ENCODE data around the gene TUBE1.

GRCh38 chr6:111473193-111474334, 9.5 kb downstream of the REV3L start:
- PRO-cap = no peak

- PRO-cap = no peak
These were observed 17.0 kb upstream of the REV3L start for GRCh38 chr6:111499767-111500581.

DNA sequence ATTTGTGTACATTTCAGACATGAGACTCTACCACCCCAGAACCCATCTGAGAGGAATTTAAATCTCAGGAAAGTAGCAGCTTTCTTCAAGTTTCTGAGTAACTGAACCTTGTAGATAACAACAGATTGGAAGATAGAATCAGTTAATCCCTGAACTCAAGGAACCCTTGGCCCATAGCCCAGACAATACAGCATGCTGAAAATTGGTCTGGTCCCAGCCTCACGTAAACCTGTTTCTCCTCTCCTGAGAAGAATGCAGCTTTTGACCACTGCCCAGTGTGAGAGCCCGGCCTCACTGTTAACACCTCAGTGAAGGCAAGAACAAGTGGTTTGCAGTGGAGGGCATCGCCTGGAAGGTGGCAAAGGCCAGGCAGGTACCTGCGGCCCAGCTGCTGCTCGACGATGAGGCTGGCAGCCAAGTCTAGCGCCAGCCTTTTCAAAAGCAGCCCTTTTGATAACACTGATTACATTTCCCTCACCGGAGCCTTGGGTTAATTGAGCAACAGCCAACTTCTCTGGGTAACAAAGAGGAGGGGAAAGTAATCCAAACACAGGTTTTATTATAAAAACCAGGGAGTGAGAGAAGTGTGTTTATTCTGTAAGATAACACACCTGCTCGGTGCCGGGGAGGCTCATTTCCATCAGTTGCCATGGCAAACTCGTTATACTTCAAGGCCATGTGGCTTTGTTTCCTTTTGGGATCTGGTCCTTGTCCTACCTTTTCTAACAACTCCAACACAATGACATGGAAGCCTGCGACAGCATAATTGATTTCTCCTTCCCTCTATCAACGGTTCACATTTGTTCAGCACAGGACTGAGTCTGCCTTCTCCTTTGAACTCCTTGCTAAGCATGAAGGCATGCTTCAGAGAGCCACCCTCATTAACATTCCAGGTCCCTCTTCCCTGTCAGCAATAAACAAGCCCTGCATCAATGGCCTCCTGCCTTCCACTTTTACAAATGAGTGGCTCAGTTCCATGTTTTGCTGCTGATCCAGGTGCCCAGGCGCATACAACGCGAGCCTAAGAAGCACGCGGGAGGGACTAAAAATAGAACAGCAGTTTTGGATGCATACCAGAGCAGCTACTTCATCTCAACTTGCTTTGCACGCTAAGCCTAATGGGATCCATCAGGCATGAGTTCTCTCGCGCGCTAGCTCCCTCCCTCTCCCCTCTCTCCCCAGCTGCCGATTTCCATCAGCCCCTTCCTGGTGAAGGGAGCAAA, 53.8 kb downstream of the TRAF3IP2 start:
- PRO-cap = no peak

DNA sequence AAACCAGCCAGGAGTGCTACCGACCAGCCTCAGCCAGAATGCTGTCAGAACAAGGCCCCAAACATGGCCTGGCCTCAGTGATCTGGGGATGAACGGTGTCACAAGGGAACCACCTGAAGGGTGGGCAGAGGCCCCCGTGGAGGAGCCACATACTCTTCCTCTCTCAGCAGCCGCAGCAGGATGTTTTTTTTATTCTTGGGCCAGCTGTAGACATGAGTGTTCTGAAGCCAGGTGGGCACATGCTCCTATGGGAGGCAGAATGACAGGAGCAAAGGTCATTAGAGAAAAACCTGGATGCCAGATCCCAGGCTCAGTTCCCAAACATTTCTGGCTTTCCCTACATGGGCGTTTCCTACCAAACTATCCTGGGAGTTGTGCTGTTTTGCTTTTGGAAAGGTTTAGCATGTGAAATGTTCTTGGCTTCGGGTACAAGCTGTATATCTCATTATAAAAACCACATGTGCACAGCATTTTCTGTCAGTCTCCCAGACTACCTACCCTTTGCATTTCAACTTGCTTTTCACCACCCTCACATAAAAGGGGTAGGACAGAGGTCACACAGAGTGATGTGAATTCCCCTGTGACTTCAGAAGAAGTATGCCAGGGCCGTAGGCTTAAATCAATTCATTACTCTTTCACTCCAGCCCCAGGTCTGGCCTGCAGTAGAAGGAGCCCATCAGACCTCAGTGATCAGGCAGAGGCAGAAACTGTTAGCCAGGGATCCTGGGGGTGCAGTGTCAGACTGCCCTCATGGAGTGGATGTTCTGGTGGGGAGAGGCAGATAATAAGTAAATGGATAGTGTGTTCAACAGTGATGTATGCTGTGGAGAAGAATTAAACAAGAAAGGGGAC, 46.1 kb downstream of the TRAF3IP2 start:
- PRO-cap = no peak

DNA sequence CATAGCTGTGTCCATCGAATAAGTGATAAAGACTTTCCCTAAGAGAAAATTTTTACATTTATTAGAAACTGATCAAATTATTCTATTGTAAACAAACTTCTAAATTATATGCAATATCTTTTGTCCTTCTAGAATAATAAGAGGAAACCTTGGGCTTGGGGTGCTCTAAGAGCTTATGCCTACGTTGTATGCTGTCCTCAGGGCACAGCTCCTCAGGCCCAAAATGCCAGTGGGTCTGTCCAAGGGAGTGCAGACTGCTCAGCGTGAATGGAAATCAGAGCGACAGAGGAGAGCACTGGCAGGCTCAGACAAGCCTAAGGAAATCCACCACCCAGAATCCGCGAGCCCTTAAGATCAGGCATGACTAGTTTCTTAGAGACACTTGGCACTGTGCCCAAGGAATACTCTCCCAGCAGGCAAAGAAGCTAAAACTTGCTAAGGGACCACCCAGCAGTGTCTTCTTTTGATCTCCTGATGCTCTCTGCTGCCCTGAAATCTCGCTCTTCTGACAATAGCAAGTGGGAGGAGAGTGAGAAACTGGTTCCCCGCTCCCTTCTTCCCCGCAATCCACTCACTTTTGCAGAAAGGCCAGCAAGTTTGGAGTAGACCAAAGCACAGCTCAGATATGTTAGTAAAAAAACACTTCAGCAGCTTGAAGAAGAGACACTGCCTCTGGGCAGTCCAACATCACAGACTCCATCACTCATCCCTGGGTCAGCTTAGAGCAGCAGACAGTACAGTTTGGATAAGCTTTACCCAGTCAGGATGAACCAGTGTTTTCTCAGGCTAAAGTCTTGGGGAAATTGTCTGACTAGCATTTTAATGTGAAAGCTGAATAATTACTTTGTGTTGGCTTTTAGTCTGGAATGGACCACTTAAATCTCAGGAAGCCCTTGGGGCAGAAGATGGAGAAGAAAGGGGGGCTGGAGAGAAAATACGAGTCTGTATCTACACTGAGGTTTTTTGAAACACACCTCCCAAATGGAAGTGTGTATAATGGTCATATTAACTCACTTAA, 32.4 kb downstream of the TRAF3IP2 start:
- PRO-cap = no peak

- PRO-cap = no peak
These were observed 6.2 kb downstream of the TRAF3IP2 start for GRCh38 chr6:111599223-111600062.

GRCh38 chr6:111620057-111620585, 14.4 kb upstream of the TRAF3IP2 start:
- PRO-cap = no peak

DNA sequence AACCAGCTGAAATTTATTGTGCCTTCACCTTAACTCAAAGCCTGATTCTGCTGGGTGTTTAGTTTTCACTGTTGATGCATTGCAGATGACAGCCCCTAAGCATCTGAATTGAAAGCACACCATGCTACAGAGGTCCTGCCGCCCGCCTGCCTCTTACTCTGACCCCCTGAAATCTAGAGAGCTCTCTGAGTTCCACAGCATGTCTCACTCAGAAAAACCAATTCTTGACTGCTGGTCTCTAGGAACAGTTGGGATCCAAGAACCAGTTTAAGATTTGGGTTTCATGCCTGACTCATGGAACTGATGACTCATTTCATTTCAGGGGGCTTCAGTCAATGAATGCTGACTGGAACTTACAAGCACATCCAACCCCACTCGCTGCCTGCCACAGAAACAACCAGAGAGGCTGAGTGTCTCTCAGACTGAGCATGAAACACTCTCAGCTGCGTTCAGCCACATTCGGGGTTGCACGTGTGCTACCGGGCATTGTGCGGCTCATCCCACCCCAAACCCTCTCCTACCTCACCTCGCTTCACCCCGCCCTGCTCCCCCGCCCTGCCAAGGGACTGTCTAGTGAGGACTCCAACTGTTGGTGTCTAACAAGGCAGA, 19.9 kb upstream of the TRAF3IP2 start:
- PRO-cap = no peak

DNA sequence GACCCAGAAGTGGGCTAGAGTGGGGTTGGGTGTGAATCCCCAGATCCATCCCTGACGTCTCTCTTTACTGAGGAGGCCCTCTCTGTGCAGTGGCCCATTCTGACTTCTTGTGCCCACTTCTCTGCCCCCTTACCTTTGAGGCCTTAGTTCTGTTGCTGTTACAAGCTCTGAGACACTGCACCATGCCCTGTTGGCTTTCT, 88.0 kb upstream of the TRAF3IP2 start:
- PRO-cap = no peak

DNA sequence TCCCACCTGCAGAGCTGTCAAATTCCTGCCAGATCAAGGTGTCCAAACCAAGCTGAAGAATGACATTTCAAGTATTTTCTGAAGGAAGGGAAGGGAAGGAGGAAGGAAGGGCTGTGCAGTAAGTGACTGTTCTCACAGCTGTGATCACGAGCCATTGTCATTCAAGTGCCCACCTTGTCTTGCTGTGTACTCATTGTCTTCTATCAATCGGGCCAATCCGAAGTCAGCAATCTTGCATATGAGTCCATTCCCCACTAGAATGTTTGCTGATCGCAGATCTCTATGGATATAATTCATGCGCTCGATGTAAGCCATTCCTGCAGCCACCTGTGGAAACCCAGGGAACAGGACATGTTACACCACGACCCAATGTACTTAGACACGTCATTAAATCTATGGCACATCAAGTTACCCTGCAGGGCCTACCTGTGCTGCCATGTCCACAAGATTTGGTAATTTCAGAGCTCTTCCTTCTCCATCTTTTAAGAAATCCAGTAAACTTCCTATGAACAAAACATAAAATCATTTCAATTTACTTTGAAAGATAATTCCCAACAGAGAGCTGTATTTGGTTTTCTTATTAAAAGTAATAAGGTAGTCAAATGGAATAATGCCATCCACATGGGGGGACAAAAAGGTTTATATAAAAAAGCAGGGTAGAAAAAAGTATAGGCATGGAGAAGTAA, 88.7 kb upstream of the TRAF3IP2 start:
- PRO-cap = no peak

DNA sequence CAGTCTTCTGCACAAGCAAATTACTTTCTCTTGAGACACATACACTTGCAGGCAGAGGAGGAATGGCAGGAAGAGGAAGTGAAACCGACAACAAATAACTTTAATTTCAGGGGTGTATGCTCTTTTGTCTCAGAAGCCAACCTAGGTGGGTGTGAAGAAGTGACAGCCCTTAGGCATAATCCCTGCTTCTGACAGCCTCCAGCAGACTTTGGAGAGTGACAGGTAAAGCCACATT, 118.8 kb upstream of the TRAF3IP2 start:
- PRO-cap = no peak

- PRO-cap = no peak
These were observed 111.5 kb downstream of the FYN start for GRCh38 chr6:111761665-111762297.

DNA sequence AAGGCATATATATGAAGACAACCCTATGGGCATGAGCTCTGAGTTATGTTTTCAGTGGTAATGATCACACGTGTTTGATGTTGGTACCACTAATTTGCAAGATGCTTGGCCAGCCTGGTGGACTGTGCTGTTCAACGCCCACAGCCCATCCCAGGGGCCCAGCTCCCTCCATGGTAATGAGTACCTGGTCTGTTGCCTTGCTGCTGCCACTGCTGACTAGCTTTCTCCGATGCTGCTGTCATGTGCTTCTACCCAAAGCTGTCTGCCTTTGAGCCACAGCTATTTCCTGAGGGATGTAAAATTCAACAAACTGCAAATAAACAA, 54.9 kb downstream of the FYN start:
- PRO-cap = no peak

DNA sequence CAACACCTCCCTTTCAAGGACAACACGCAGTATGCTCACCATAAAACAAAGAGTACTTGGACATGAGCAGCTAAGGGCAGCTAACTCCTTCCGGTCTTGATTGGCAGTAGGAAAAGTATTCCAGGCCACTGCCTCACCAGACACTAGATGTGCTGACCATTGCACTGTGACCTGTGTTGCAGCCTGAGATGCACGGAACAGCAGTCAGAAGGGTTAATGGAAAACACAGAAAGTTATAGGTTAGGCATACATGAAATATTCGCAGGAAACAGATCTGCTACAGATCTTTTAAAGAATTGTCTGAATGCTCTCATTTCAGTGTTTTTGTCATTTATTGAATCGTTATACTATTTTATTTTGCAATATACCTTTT, 19.0 kb downstream of the FYN start:
- PRO-cap = no peak

DNA sequence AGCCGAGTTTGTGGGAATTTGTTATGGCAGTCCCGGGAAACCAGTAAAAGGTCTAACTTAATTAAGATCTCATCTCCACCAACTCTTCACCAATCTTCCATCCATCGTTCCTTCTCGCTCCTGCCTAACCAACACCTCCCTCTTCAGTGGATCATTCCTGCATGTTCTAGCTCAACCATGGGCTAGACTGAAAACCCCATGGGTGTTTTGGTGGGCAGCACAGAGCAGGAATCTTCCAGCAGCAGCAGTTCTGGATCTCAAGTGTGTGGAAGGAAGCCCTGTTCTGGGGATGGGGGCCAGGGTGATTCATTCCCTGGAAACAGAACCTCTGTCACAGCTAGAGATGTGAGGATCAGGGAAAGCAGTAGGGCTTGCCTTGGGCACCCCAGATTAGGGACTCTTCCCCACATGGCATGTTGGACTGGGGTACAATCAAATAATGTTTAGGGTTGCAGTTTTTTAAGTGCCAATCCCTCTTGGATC, 13.0 kb downstream of the FYN start:
- PRO-cap = no peak

GRCh38 chr6:111862438-111863359, 10.6 kb downstream of the FYN start:
- PRO-cap = no peak

- PRO-cap = bidirectional peak, plus-strand start at chr6:111872700, minus-strand start at chr6:111872525
These were observed 1.2 kb downstream of the FYN start for GRCh38 chr6:111871676-111872830.

GRCh38 chr6:112086973-112087753, at the start of gene TUBE1:
TSS of gene TUBE1 (minus strand) at chr6:112087482.
- PRO-cap = bidirectional peak, plus-strand start at chr6:112087656, minus-strand start at chr6:112087406

DNA sequence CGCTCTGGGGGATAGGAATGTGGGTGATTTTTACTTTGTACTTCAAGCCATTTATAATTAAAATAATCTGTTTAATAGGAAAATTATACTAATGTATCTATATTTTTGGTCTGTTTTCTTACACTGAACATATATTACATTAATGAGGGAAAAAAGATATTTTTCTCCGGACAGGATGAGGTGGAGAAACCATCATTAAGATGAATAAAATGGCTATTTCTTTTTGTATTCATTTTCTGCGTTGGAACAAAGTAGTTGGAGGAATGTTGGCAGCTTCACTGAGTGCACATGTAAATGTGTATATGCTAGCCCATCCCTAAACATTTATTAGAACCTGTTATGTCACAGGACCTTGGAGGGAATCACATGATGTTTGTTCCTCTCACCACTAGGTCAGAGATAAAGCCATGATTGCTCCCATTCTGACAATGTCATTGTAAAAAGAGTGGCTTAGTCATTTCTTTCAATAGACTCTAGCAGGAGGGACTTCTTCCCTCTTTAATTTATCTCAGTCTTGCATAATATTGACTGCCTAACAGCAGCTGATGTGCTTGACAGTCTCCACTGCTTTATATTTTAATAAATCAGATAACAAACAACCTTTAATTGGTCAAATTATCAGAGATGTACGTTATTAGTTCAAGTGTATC, 39.8 kb downstream of the LAMA4 start:
- PRO-cap = no peak

GRCh38 chr6:112222929-112223510, 31.3 kb downstream of the LAMA4 start:
- PRO-cap = no peak

Data from SEM (cell line).